Fallopian tube (tissue), 1 donor: ENCODE data around the genes OR13H1, GPC4, HPRT1, PLAC1 and PABIR3.

DNA sequence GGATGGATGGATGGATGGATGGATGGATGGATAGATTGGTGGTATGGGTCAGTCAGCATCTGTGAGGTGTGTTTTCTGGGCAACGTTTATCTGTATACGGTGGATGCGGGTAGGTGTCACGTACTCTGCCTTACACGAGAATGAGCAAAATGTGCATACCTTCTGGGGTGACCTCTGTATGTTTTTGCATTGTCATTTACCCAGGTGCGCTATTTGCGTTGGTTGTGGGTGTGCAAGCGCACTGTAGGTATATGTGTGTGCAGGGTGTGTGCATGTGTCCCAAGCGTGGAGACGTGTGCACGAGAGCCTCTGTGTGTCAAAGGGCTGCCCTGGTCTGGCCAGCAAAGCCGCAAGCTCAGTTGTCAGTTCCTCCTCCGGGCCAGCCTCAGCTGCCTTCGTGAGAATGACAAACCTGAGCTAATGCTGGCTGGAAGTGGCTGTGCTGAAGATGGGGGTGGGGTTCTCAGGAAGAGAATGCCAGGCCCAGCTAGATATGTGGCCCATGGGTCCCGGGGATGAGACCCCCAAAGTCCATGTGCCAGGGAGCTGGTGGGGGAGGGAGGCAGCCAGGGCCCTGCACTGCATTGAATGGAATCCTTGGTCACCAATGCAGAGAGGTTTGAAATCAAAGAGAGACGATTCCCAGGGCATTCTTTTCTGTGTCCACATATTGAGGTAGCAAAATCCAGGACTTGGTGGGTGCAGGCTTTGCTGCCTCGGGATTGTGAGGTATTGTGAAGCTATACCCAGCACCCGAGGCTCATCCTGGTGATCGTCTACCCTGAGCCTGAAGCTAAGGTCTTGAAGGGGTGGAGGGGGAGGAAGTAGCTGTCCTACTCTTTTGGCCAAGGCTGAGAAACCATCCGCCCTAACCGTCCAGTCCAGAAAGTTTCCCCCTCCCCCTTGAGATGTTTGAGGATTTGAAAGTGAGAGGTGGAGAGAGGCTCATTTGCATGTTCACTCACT lies 26.2 kb downstream of the ELF4 start:
- PRO-cap, result no peak

DNA sequence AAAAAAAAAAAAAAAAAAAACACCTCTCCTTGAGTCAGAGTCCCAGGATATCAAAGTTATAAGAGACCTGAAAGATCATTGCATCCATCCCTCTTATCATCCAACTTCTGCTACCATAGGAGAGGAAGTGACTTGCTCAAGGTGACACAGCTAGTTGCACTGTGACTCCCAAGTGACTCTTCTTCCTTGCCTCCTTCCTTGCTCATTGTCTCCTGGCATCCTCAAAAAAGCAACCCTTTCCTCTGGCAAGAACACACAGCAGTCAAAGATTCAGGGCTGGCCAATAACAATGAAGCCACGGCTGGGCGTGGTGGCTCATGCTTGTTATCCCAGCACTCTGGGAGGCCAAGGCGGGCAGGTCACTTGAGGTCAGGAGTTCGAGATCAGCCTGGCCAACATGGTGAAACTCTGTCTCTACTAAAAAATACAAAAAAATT lies 20.8 kb downstream of the ELF4 start:
- PRO-cap, result no peak

DNA sequence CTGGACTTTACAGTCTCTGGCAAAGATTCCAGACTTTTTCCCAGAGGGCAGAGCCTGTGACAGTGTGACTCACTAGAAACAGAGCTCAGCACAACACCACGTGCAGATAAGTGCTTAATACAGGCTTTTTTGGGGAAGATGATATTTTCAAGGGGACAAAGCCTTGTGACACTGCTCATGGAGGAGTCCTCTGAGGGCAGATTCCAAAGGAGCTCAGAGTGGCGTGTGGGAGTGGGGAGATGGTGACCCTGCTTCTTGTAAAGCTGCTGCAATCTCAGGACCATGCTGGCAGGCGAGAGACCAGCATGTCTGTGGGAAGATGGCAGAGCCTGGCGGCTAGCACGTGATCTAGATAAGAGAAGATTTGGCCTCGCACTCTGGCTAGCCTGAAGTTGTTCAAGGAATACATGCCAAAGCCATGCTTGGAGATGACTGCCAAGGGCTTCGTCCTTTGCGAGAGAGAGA lies 2.4 kb downstream of the RAB33A start:
- PRO-cap, result no peak

DNA sequence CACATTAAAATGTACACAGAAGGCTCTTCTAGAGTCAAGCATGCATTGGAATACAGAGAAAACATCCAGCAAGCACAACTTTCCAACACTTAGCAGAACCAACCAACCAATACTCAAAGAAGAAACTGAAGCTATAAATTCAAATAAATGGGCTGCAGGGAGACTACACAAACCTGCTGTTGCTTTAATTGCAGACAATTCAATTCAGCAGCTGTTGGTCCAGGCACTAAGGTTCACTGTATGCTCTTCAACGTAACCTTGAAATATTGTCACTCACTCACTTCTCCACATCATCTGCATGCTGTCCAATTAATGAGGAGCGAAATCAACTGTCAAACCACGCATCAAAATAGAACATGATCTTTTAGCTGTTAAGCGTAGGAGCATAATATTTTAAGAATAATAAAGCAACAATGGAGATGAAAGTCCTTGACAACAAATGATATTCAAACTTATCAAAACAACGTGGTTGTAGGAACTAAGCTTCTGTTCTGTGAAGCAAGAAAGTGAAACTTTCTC lies 17.0 kb downstream of the ENOX2 start:
- PRO-cap, result no peak

GRCh38 chrX:131543695-131544248 lies at the start of gene OR13H1:
TSS of gene OR13H1 (plus strand) at chrX:131544074.
- PRO-cap, result no peak

DNA sequence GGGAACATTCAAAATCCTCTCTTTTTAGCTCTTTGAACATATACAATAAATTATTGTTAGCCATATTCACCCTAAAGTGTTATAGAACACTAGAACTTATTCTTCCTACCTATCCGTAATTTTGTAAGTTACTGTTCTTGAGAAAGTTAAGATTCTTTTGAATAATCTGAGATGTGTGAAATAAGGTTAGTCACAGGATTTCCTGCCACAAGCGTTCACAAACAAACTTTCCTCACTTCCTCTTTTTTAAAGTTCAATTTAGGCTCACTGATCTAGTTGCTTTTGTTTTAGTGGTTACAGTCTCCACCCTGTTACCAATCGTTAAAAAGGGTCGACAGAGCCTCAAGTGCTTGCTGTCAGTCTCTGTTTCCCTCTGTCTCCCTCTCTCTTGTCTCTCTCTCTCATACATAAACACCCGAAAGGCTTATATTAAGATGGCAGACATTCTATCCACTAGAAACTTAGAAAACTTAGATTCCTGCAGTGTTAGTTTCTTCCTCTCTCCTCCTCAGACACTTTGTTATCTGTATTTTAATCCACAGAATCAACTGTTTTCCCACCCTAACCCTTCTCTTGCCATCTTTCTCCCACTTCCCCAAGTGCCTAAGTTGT lies 35.8 kb upstream of the STK26 start:
- PRO-cap, result unidirectional peak, plus-strand start at position 285 of the sequence

GRCh38 chrX:132213971-132214657 lies 5.1 kb downstream of the RAP2C start:
- PRO-cap, result no peak

GRCh38 chrX:132217822-132218840 lies 1.1 kb downstream of the RAP2C start:
- PRO-cap, result bidirectional peak, plus-strand start at chrX:132218232, minus-strand start at chrX:132218086

- PRO-cap, result bidirectional peak, plus-strand start at chrX:132489529, minus-strand start at chrX:132489379; bidirectional peak, plus-strand start at chrX:132489692, minus-strand start at chrX:132489570; bidirectional peak, plus-strand start at chrX:132490286, minus-strand start at chrX:132490005
Measured at GRCh38 chrX:132489215-132490128, 634 bp upstream of the MBNL3 start.

DNA sequence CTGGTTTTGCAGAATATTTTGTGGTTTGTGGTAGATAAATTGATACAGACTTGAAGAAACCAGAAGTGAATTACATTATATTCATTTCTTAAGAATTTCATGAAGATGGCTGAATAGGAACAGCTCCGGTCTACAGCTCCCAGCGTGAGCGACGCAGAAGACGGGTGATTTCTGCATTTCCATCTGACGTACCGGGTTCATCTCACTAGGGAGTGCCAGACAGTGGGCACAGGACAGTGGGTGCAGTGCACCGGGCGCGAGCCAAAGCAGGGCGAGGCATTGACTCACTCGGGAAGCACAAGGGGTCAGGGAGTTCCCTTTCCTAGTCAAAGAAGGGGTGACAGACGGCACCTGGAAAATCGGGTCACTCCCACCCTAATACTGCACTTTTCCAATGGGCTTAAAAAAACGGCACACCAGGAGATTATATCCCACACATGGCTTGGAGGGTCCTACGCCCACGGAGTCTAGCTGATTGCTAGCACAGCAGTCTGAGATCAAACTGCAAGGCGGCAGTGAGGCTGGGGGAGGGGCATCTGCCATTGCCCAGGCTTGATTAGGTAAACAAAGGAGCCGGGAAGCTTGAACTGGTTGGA lies 51.2 kb upstream of the HS6ST2 start:
- PRO-cap, result no peak

DNA sequence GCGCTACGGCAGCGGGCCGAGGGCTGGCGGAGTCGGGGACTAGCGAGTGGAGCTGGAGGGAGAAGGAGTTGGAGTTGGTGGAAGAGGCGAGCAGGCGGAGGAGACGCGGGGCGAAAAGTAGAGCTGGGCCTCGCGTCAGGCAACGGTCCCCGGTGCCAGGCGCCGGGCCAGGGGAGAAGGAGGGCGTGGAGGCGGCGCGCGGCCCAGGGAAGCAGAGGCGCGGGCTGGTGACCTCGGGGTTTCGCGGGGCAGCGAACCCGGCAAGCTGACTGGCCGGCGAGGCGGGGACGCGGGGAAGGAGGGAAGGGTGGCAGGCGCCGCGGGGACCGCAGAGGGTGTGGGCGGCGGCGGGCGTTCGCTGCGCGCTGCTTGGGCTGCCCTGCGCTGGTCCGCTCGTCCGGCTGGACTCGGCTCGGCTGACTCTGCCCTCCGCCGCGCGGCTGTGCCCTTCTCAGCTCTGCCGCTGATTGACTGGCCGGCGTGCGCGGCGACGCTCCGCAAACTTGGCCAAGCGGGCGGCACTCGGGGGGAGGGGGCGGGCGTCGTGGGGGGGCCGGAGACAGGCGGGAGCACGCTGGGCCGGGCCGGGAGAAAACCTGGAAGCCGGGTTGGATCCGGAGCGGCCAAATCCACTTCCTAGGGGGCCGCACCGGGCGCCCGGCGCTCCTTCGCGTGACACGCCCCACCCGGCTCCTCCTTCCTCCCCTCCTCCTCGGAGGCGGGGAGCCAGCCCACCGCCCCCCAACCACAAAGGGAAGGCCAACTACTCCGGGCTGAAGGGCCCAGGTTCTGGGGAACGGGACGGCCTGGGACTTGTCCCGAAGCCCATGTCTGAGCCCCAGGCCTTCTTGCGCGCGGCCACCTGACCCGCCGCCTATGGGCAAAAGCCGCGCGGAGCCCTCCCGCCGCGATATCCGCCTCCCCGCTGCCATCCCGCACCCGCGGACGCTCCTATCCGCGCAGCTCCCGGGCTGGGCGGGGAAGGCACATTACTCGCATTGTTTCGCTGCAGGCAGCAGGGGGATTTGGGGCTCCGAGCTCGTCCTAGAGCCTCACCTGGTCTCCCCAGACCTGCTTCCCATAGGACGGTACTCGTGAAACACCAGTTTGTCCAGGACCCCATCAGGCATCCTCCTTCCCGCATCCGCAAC lies at the start of gene GPC4:
Gene GPC4, minus strand, starts transcription at position 473 of the 1,151 bp plus-strand sequence.
- PRO-cap, result bidirectional peak, plus-strand start at position 766 of the sequence, minus-strand start at position 424 of the sequence

DNA sequence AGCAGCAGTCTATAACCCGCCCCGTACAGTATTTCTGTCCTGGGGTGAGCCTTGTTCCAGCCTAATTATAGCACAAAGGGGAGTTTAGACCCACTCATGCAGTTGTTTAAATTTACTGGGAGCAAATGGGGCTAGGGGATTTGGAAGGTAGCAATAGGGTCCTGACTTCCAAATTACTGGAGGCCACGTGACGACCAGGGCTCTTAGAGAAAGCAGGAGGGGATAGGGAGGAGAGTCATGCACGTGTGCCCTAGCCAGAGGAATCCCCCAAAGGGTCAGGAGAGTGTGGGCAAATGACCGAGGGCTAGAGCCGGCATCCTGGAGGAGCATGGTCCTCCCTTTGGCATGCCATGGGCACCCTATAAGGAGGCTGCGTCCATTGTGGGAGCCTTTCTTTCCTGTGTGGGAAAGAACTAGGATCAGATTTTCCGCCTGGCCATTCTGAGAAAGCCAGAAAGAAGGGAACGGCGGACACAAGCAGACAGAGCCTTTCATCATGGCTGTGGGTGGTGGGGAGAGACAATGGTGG lies 25.5 kb upstream of the GPC4 start:
- PRO-cap, result no peak

DNA sequence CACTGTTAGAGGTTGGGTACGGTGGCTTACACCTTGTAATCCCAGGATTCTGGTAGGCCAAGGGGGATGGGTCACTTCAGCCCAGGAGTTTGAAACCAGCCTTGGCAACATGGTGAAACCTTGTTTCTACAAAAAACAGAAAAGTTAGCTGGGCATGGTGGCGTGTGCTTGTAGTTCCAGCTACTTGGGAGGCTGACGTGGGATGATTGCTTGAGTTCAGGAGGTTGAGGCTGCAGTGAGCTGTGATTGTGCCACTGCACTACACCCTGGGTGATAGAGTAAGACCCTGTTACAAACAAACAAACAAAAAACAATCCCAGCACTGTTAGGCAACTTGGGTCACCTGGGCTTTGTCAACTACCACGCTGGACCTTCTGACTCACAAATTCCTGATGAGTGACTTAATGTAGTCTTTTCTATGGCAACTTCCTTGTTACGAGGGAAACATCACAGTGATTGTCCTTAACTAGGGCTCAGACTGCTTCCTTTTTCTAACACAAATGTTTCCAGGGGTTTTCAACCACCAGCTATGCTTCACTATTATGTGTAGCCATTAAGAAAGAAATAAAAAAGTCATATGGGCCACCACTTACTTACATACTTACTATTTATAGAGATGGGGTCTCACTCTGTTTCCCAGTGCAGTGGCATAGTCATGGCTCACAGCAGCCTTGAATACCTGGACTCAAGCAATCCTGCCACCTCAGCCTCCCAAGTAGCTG lies 128.8 kb upstream of the GPC4 start:
- PRO-cap, result no peak

DNA sequence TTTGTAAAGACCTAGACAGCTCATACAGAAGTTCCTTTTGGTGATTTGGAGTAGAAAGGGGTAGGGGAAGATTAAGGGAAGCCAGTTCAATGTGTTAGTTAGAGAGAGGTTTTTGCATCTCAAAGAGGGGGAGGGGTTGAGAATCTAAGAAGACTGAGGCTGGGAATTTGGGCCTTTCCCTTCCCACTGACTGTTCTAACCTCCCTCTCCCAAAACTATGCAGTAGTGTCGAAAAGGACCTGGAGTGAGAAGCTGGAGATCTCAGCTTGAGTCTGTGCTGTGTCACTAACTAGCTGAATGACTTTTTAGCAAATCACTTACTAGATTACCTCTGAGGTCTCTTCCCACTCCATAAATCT lies 55.7 kb upstream of the CCDC160 start:
- PRO-cap, result no peak

GRCh38 chrX:134459976-134460816 lies at the start of gene HPRT1:
TSS of gene HPRT1 (plus strand) at chrX:134460165.
- PRO-cap, result bidirectional peak, plus-strand start at chrX:134460165, minus-strand start at chrX:134460033

DNA sequence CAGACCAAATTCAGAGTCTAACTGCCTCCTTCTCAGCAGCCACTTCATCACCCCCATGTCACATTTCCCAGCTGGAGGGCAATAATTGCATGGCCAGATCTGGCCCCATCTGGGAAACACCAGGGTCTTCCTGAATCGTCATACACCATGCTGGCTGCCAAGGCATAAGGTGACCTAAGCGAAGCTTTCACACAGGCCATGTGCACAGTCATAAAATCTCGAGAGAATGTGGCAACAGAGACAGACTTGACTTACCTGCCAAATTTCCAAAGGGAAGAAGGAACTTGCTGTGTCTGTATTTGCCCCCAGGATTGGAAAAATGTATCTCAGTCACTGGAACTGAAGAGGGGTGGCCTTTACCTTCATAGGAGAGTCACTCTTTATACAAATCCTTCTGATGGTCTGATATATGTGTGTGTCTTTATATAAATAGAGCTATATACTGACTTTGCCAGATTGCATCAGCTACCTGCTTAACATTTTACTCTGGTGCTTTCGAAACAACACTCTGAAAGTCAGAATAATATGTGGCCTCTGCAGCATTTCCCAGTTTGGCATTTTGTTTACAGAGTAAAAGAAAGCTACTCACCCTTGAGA lies at the start of gene PLAC1:
Gene PLAC1, minus strand, starts transcription at position 399 of the 597 bp plus-strand sequence.
- PRO-cap, result no peak

GRCh38 chrX:134769824-134770475 lies 27.1 kb downstream of the PABIR2 start:
- PRO-cap, result no peak

DNA sequence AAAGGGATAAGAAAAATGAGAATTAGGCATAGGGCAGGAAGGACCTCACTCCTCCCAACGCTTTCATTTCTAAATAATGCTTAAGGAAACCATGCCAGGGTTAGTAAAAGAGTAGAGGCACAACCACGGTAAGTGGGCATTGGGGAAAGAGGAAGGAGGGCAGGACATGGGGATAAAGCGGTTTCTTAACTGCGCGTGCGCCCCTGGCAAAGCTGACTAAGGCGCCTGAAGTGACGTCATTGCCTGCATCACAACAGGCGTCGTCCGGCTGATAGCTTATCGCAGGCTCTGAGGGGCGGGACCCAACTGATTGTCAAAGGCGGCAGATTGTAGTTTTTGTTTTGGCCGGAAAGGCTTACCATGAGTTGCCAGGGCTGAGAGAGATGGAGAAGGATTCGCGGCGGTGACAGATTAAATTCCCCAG lies at the start of gene PABIR3:
Gene PABIR3, plus strand, starts transcription at position 339 of the 424 bp plus-strand sequence.
- PRO-cap, result bidirectional peak, plus-strand start at position 339 of the sequence, minus-strand start at position 187 of the sequence

DNA sequence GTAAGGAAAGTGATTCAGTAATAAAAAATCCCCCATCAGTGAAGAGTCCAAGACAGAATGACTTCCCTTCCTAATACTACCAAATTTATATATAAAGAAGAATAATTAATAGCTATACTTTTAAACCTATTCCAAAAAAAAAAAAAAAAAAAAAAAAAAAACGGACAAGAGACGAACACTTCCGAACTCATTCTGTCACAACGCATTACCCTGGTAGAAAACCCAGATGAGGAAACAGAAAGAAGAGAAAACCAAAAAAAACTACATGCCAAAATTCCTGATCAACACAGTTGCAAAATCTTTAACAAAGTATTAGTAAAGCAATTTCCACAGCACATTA lies 5.3 kb downstream of the CT55 start:
- PRO-cap, result no peak

- PRO-cap, result no peak
Measured at GRCh38 chrX:135291798-135292585, 17.3 kb upstream of the ETDC start.